Liver (tissue), 9 donors: ENCODE measurements around the genes SOX8, TPSD1, UBE2I and TELO2.

DNA sequence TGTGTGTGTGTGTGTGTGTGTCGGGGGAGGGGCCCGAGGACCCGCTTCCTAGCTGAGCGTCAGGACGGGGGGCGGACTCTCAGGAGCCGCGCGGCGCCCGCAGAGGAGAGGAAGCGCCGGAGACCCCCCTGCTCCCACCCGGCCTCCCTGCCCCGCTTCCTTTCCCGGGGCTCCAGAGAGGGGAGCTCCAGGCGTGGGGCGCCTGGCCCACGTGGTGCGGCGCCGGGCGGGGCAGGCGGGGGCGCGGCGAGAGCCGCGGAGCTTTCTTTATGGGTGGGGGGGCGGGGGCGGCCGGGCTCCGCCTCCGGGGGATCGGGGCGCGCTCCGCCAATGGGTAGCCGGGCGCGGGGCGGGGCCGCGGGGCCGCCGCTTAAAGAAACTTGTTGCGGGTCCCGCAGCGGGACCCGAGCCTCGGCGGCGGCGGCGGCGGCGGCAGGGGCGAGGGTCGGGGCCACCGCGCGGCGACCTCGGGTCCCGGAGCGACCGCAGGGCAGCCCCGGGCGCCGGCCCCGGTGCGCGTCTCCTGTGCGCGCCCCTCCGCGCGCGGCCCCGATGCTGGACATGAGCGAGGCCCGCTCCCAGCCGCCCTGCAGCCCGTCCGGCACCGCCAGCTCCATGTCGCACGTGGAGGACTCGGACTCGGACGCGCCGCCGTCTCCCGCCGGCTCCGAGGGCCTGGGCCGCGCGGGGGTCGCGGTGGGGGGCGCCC lies at the start of gene SOX8:
Gene SOX8, plus strand, starts transcription at position 400 of the 709 bp plus-strand sequence.
- PRO-cap, 5 experiments = peak in 2 of 5 experiments; most common plus-strand start position 400 of the sequence (in 2); most common minus-strand start position 158 of the sequence (in 1)
- RAMPAGE, long total RNA, 2 experiments = no peak in any of the 2 experiments
- RRBS = 4% methylated on average over 57 of the region's 103 CpGs

DNA sequence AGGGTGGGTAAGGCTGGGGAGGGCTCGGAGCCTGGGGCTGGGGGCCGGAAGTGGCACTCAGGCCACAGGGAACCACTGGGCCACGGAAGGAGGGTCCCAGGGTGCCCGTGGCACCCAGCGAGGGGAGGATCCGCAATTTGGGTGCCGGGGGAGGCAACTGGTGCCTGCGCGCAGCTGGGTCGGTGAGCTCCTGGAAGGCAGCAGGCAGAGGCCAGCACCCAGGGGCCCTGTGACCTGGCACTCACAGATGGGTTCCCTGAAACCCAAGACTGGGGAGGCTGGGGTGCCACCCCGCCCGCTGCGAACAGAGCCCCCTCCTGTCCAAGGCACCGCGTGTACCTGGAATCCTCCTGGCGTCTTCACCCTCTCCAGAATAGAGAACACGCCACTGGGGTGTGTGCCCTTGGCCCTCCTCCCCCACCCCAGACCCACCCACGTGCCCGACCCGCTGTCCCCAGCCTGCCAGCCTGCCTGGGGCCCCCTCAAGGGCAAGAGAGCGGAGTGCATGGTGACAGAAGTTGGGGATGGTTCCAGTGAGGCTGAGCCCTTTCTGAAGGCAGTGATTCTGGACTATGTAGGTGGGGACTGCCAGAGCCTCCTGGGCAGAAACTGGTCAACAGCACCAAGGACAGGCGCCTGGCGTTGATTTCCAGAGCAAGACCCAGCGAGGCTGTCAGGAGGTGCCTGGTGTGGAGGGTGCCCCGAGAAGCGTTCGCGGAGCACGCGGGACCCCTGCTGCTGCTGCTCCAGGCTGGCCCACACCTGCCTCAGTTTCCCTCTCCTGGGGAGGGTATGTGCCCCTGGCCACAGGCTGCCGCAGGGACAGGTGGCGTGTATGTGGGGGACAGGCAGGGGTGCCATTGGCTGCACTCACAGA lies 918 bp downstream of the SSTR5 start:
- PRO-cap, 5 experiments = no peak in any of the 5 experiments
- RAMPAGE, long total RNA, 2 experiments = no peak in any of the 2 experiments
- RRBS = 52% methylated on average over 5 of the region's 32 CpGs

- PRO-cap, 5 experiments = no peak in any of the 5 experiments
- RAMPAGE, long total RNA, 2 experiments = no peak in any of the 2 experiments
- RRBS = 12% methylated on average over 13 of the region's 34 CpGs
Observed at GRCh38 chr16:1089473-1090161, 6.4 kb downstream of the C1QTNF8 start.

- PRO-cap, 5 experiments = peak in 1 of 5 experiments; most common minus-strand start chr16:1156642 (in 1)
- RAMPAGE, long total RNA, 2 experiments = no peak in any of the 2 experiments
- RRBS = 84% methylated on average over 12 of the region's 44 CpGs
Observed at GRCh38 chr16:1156247-1157189, 3.6 kb downstream of the CACNA1H start.

DNA sequence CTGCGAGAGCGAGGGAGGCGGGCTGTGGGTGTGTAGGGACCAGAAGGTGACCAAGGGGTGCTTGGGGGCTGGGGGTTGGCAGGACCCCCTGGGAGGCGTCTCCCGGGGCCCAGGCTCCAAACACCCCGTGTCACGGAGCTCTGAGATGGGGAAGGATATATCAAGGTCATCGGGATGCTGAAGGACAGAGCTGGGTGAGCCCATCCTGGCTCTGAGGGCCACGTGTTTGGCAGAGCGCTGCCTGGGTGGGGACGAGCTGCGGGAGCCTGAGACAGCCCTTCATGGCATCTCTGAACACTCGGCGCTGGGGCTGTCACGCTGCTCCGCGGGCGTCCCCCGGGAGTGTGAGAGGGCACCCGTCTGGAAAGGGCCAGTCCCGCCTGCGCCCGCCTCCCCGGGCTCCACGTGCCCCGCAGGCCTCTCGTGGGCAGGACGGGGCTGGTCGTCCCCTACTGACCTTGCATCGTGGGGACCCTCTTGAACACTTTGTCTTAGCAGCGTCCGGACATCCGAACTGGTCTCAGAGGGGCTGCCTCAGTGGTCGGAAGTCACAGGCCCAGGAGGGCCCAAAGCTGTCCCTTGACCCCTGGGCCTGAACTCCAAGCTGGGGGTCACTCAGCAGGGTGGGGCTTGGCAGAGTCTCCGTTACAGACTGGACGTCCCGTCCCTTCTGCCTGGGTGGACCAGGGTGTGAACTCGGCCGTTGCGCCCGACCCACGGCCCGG lies 4.4 kb downstream of the CACNA1H start:
- PRO-cap, 5 experiments = no peak in any of the 5 experiments
- RAMPAGE, long total RNA, 2 experiments = no peak in any of the 2 experiments
- RRBS = 86% methylated on average over 11 of the region's 43 CpGs

DNA sequence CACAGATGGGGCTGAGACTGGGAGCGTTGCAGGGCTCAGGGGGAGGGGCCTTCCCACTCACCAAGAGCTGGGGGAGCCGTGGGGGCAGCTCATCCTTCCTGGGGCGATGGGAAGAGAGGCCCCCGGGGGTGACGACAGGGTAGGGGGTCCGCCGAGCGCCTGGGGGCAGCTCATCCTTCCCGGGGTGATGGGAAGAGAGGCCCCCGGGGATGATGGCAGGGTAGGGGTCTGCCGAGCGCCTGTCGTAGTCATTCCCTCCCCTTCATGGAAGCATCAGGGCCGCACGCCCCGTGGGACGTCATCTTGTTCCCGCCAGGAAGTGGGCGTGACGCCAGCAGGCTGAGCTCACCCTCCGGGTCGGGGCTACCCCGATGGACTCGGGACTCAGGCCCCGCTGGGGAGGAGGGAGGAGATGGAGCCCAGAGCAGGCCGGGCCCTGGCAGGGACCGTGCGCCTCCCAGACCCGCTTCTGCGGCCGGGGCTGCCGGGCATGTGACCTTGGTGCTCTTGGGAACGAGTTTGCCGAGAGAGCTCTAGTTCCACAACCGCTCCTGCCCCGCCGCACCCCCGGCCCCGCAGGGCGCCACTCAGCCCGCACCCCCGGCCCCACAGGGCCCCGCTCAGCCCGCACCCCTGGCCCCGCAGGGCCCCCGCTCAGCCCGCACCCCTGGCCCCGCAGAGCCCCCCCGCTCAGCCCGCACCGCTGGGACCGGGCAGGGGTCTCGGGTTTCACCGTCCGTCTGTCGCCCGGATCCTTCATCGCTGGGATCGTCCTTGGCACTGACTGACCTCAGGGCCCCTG lies 5.5 kb downstream of the CACNA1H start:
- PRO-cap, 5 experiments = no peak in any of the 5 experiments
- RAMPAGE, long total RNA, 2 experiments = no peak in any of the 2 experiments
- RRBS = 47% methylated on average over 26 of the region's 59 CpGs

GRCh38 chr16:1195165-1195841 lies 29.8 kb downstream of the TPSG1 start:
- PRO-cap, 5 experiments = no peak in any of the 5 experiments
- RAMPAGE, long total RNA, 2 experiments = no peak in any of the 2 experiments
- RRBS = 93% methylated on average over 3 of the region's 35 CpGs

DNA sequence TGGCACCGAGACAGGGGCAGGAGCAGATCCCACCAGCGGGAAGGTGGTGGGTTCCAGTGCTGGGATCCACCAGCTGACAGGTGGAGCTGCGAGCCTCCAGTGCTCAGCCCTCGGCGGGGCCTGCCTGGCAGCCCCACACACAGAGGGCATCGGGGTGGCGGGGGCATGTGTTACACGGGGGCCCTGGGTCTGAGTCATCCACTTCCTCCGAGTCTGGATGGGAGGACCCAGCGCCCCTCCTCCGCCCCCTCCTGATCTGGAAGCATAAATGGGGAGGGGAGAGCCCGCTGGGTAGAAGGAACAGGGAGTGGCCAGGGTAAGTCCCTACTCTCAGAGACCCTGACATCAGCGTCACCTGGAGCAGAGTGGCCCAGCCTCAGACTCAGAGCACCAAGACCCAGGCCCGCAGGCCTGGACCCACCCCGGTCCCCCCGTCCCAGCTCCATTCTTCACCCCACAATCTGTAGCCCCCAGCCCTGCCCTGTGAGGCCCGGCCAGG lies at the start of gene TPSD1:
Gene TPSD1, plus strand, starts transcription at position 294 of the 499 bp plus-strand sequence.
- PRO-cap, 5 experiments = no peak in any of the 5 experiments
- RAMPAGE, long total RNA, 2 experiments = start-site peak on the plus strand in 1 of 2 experiments, centred at position 294 of the sequence, 69 reads per replicate
- RRBS = no CpG with 5 or more reads among the region's 17 CpGs

DNA sequence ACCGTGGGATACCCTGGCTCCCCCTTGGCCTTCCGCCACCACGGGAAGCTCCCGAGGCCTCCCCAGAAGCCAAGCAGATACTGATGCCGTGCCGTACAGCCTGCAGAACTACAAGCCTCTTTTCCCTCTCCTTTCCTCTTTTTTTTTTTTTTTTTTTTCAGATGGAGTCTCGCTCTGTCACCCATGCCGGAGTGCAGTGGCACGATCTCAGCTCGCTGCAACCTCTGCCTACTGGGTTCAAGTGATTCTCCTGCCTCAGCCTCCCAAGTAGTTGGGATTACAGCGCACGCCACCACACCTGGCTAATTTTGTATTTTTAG lies 17.5 kb upstream of the UBE2I start:
- PRO-cap, 5 experiments = peak in 1 of 5 experiments; most common minus-strand start position 147 of the sequence (in 1)
- RAMPAGE, long total RNA, 2 experiments = no peak in any of the 2 experiments
- RRBS = no CpG with 5 or more reads among the region's 12 CpGs

DNA sequence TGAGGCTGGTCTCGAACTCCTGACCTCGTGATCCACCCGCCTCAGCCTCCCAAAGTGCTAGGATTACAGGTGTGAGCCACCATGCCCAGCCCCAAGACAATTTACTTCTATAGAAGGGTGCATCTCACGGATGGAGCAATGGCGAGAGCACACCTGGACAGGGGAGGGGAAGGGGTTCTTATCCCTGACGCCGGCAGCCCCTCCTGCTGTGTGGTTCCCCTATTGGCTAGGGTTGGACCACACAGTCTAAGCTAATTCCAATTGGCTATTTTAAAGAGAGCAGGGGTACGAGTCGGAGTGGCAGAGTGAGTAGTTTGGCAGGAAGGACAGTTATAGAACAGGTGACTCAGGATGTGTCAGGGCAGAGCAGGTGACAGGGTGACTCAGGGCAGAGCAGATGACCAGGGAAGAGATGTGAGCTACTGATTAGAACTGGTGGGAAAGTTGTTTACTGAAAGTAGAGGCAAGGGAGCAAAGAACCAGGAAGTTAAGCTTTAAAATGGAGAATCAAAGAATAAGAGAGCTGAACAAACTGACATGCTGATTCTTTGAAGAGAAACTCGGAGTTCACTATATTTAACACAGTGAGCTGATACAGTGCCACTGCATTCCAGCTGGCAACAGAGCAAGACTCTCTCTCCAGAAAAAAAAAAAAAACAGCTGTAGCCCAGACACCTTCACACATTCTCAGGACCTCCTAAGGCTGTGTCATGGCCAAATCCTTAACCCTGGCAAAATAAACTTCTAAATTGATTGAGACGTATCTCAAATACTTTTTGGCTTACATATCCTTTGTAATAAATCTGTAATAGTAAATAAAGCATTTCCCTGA lies 12.5 kb upstream of the UBE2I start:
- PRO-cap, 5 experiments = peak in 3 of 5 experiments; most common plus-strand start position 460 of the sequence (in 2); most common minus-strand start position 307 of the sequence (in 3)
- RAMPAGE, long total RNA, 2 experiments = no peak in any of the 2 experiments
- RRBS = no CpG with 5 or more reads among the region's 11 CpGs

DNA sequence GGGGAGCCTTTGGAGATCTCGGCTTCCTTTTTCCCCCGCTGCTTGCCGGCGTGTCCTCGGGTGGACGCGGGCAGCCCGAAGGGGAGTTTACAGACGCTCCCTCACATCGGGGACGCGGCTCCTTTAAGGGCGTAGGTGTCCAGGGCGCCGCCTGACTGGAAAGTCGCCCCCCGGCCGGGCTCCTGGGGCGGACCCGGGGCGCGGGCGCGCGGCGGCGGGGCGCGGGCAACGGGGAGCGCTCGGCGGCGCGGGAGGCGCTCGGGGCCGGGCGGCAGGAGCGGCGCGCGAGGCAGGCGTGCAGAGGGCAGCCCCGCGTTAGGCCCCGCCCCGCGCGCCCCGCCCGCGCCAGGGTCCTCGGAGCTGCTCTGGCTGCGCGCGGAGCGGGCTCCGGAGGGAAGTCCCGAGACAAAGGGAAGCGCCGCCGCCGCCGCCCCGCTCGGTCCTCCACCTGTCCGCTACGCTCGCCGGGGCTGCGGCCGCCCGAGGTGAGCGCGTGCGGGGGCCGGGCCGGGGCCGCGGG lies at the start of gene UBE2I:
Gene UBE2I, plus strand, starts transcription at position 348 of the 520 bp plus-strand sequence.
- PRO-cap, 5 experiments = peak in 5 of 5 experiments; most common plus-strand start position 348 of the sequence (in 4); most common minus-strand start position 95 of the sequence (in 2)
- RAMPAGE, long total RNA, 2 experiments = start-site peak on the plus strand in 2 of 2 experiments, centred at positions 377 to 380 of the sequence, 1,794 to 2,154 reads per replicate
- RRBS = 2% methylated on average over 42 of the region's 81 CpGs

- PRO-cap, 5 experiments = no peak in any of the 5 experiments
- RAMPAGE, long total RNA, 2 experiments = no peak in any of the 2 experiments
- RRBS = no CpG with 5 or more reads among the region's 22 CpGs
Observed at GRCh38 chr16:1349812-1350470, 1.7 kb downstream of the TSR3 start.

DNA sequence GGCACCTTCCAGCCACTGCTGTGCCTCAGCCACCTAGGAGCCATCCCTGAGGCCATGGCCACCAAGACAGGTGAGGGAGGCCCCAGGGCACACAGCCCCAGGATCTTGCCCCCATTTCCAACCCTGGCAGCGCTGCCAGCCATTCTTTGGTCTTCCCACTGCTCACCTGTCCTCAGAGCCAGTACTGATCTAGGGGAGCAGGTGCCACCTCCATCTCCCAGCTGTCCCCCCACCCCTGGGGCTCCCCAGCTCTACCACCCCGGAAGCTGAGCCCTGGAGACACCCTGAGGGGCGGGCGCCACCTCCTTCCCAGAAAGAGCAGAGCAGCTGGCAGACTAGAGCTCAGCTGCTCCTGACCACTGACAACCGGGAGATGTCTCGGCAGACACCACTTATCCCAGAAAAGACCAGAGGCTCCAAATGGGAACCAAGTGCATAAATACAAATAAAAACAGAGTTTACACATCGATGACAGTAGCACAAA lies 12.0 kb downstream of the GNPTG start:
- PRO-cap, 5 experiments = no peak in any of the 5 experiments
- RAMPAGE, long total RNA, 2 experiments = no peak in any of the 2 experiments
- RRBS = 81% methylated on average over 3 of the region's 7 CpGs

GRCh38 chr16:1413343-1414307 lies 879 bp downstream of the UNKL start:
- PRO-cap, 5 experiments = peak in 1 of 5 experiments; most common plus-strand start chr16:1413970 (in 1)
- RAMPAGE, long total RNA, 2 experiments = no peak in any of the 2 experiments
- RRBS = 3% methylated on average over 37 of the region's 66 CpGs

DNA sequence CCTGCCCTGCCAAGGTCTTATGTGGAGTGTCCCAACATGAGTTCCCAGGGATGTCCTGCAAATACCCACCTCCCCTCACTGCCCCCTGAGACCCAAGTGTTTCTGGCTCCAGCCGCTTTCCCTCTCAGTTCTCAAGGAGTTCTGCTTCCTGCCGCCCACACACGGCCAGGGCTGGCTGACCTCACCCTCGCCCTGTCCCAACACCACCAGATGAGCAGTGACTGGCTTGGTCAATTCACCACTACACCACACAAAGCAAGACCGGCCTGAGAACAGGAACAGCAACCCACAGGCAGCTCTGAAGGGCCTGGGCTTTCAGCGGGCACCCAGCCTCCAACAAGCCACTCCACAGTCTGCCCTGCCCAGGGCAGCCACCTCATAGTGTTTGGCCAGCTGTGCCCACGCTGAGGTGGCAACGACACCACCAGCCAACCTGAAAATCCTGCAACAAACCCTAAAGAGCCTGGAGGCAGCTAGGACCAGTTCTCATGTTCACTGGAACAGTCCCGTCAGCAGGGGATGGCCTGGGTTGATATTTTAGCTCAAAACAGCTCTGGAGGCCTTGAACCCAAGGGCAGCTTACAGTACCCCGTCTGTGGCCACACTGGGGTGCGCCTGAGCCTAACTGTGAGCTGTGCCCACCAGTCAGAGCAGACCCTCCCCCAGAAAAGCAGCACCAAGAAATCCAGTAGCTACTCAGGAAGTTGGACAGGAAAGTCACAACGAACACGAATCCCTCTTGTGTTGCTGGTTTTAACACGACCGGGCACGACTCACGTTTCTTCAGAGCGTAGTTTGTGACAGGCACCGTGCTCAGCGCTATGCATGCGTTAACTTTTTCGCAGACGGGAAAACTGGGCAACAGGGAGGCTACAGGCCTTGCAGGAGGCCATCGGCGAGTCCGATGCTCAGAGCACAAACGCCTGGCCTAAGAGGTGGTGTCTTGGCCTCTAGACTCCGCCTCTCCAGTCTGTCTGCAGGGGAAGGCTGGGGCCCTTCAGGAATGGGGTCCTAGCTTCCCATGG lies 3.7 kb downstream of the CLCN7 start:
- PRO-cap, 5 experiments = peak in 2 of 5 experiments; most common plus-strand start position 258 of the sequence (in 1); most common minus-strand start position 133 of the sequence (in 2)
- RAMPAGE, long total RNA, 2 experiments = no peak in any of the 2 experiments
- RRBS = no CpG with 5 or more reads among the region's 28 CpGs

GRCh38 chr16:1492783-1493703 lies at the start of gene TELO2:
TSS of gene TELO2 (plus strand) at chr16:1493360.
- PRO-cap, 5 experiments = peak in 5 of 5 experiments; most common plus-strand start chr16:1493568 (in 3); most common minus-strand start chr16:1493243 (in 2)
- RAMPAGE, long total RNA, 2 experiments = no peak in any of the 2 experiments
- RRBS = 2% methylated on average over 27 of the region's 89 CpGs

- PRO-cap, 5 experiments = no peak in any of the 5 experiments
- RAMPAGE, long total RNA, 2 experiments = no peak in any of the 2 experiments
- RRBS = no CpG with 5 or more reads among the region's 16 CpGs
Observed at GRCh38 chr16:1597101-1597676, 14.7 kb downstream of the IFT140 start.

GRCh38 chr16:1602198-1602750 lies 9.6 kb downstream of the IFT140 start:
- PRO-cap, 5 experiments = no peak in any of the 5 experiments
- RAMPAGE, long total RNA, 2 experiments = no peak in any of the 2 experiments
- RRBS = 96% methylated on average over 5 of the region's 22 CpGs

GRCh38 chr16:1650817-1651308 lies 27.2 kb upstream of the JPT2 start:
- PRO-cap, 5 experiments = no peak in any of the 5 experiments
- RAMPAGE, long total RNA, 2 experiments = no peak in any of the 2 experiments
- RRBS = no CpG with 5 or more reads among the region's 8 CpGs

DNA sequence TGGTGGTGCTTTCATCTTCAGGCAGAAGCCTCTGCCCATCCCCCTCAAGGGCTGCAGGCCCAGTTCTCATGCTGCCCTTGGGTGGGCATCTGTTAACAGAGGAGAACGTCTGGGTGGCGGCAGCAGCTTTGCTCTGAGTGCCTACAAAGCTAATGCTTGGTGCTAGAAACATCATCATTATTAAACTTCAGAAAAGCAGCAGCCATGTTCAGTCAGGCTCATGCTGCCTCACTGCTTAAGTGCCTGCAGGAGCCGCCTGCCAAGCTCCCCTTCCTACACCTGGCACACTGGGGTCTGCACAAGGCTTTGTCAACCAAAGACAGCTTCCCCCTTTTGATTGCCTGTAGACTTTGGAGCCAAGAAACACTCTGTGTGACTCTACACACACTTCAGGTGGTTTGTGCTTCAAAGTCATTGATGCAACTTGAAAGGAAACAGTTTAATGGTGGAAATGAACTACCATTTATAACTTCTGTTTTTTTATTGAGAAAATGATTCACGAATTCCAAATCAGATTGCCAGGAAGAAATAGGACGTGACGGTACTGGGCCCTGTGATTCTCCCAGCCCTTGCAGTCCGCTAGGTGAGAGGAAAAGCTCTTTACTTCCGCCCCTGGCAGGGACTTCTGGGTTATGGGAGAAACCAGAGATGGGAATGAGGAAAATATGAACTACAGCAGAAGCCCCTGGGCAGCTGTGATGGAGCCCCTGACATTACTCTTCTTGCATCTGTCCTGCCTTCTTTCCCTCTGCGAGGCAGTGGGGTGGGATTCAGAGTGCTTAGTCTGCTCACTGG lies 5.5 kb upstream of the MAPK8IP3 start:
- PRO-cap, 5 experiments = no peak in any of the 5 experiments
- RAMPAGE, long total RNA, 2 experiments = no peak in any of the 2 experiments
- RRBS = no CpG with 5 or more reads among the region's 9 CpGs